Rectum (tissue), 1 donor: ENCODE measurements around a stretch of chr14.

- PRO-cap: bidirectional peak, plus-strand start at chr14:73491767, minus-strand start at chr14:73491639
These were observed 691 bp downstream of the RIOX1 start for GRCh38 chr14:73491255-73491992.

- PRO-cap: no peak
These were observed 559 bp downstream of the ACOT1 start for GRCh38 chr14:73537219-73538185.

DNA sequence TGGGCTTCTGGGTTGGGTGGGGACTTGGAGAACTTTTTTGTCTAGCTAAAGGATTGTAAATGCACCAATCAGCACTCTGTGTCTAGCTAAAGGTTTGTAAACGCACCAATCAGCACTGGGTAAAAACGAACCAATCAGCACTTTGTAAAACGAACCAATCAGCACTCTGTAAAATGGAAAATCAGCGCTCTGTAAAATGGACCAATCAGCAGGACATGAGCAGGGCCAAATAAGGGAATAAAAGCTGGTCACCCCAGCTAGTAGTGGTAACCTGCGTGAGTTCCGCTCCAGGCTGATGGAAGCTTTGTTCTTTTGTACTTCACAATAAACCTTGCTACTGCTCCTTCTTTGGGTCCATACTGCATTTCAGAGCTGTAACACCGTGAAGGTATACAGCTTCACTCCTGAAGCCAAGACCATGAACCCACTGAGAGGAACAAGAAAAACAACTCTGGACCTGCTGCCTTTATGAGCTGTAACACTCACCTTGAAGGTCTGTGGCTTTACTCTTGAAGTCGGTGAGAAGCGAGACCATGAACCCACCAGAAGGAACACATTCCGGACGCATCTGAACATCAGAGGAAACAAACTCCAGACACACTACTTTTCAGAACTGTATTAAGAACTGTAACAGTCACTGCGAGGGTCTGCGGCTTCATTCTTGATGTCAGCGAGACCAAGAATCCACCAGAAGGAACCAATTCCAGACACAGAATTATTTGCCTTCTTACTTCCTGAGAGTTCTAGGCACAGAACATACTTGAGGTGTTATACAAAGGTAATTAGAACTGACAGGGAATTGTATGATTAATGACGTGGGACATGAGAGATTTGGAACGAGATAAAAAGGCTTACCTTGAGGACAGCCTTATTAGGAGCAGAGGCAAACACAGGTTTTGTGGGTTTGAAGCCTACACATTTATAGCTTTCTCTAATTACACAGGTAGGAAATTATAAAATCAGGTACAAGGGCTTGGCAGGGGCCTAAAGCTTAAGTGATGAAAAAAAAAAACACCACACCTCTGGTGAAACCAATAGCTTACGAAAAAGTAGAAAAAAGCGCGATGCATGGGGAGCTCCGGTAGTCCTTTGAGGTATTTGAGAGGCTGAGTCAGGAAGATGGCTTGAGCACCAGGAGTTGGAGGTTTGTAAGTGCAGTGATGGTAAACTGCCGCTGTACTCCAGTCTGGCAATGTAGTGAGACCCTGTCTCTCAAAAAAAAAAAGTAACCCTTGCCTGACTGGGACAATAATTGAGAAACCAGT is 1.2 kb upstream of the ACOT2 start:
- PRO-cap: unidirectional peak, plus-strand start at position 278 of the sequence

GRCh38 chr14:73739173-73739994 is 20.7 kb downstream of the MIDEAS start:
- PRO-cap: no peak

DNA sequence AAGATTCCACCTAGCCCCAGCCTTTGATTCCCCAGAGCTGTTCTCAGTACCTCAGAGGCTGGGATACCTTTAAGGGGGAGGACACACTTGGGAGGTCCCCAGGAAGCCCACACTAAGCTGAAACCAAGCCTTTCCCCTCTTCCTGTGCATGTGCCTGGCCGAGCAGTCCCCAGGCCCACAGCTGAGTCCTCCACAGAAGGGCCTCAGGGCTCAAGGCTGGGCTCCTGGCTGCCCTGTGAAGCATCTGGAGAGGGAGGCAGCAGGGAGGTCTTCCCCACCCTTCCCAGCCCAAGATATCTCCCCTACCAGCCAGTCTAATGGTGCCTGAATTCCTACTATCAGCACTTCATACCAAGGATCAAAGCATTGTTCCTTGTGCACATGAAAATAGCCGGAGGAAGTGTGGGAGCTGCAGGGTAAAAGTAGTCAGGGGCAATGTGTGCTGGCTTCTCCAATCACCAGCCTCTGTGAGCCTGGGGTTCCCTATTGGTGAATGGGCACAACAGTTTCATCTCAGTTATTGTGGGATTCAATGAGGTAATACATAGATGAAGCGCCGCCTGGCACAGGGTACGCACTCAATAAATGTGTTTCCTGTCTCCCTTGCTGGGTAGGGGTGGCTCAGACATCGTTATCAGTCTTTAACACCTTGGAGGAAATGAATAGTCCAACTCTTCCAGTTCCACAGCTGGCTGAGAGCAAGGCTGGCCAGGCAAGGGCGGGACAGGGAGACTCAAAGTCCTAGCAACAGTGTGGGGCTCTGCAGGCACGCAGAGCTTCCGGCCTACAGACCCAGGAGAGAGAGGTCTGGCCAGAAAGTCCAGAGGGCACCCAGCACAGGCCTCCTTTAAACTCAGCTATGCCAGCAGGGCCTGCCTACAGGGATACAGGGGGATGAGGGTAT is 6.9 kb downstream of the MIDEAS start:
- PRO-cap: bidirectional peak, plus-strand start at position 789 of the sequence, minus-strand start at position 583 of the sequence

GRCh38 chr14:73753885-73754816 is 6.0 kb downstream of the MIDEAS start:
- PRO-cap: bidirectional peak, plus-strand start at chr14:73754441, minus-strand start at chr14:73754283

DNA sequence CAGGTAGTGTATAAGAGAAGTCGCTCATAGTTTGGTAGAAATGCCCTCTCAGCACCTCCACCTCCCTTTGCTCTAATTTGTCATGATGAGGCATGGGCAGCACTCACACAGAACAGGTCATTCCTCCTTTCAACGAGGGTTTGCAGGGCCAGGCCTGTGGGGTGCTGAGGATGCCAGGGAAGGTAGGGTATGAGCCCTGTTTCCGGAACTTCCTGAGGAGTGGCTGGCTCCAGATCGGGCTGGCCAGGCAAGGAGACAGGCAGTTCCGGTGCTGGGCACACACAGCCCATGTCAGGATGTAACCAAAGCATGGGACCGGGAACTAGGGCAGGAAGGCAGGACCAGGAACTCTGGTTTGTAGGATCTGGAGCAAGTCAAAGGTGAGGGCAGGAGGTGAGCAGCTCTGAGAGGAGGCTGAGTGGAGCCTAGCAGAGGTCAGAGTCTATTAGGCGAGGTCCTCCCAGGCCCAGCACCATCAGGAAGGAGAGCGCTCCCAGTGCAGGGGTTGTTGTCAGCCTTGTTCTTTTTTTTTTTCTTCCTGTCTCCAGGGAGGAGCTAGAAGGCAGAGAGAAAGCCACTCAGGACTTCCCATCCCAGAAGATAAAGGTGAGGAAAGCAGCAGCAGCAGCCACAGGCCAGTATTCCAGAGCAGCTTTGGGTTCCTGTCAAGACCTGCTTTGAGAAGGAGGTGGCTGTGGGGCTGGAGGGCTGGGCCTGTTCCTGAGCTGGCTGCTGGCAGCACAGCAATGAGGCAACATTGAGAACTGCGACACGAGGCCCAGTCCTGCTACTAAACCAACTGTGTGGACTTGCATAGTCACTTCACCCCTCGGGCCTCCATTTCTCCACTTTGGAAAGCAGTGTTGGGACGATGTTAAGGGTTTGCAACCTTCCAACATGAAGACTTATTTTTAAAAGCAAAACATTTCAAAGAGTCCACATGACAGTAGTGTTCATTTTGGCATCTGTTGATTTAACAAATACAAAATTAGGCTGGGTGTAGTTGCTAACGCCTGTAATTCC is 42.5 kb upstream of the MIDEAS start:
- PRO-cap: bidirectional peak, plus-strand start at position 596 of the sequence, minus-strand start at position 477 of the sequence

- PRO-cap: no peak
These were observed 14.9 kb upstream of the PTGR2 start for GRCh38 chr14:73836560-73837333.

GRCh38 chr14:73920749-73921549 is 28.9 kb downstream of the FAM161B start:
- PRO-cap: no peak

DNA sequence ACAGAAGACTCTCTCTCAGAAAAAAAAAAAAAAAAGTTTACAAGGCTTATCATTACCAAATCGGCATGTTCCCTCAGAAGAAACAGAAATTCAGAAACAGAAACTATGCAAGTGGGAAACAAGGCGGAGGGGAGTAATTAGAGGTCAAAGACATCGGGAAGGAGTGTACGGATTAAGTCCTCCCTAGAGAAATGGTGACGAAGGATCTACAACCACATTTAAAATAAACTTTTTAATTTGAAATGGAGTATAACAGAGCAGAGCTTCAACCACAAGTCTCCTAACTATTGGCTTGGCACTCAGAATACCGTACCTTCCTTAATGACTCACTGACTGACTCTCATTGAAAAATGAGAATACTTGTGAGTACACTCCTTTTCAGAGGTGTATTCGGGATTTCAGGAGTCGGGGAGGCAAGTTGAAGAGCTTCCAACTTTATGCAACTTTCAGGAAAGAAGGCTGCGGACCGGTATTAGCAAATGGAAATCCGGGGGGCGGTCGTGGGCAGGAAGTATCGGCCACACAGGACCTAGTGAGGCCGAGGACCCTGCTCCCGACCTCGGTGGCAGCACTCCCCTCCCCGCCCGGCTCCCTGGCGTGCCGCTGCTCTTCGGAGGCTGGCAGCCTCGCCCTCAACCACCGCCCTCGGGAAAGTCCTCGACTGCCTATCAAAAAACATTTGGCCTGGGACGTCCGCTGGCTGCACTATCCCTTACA is 769 bp downstream of the ENTPD5 start:
- PRO-cap: unidirectional peak, plus-strand start at position 147 of the sequence; unidirectional peak, plus-strand start at position 186 of the sequence; unidirectional peak, plus-strand start at position 235 of the sequence; bidirectional peak, plus-strand start at position 343 of the sequence, minus-strand start at position 282 of the sequence; bidirectional peak, plus-strand start at position 678 of the sequence, minus-strand start at position 594 of the sequence

DNA sequence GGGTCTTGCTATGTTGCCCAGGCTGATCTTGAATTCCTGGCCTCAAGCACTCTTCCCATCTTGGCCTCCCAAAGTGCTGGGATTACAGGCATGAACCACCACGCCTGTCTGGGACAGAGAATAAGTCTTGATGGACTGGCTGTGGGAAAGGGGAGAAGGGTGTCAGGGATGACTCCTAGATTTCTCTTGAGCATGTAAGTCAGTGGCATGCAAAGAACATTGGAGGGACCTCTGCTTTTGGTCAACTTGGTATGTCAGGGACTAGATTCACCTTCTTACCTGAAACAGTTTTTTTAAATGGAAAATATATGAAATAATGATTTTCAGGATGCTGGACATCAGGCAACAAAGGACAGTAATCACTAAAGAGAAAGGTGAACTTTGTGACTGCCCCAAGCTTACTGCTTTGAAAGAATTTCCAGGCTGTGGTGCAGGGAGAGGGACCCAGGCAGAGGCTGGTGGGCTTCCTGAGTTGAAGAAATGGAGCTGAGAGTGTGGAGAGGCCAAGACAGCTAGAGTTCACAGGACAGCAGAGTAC is 43.1 kb downstream of the LIN52 start:
- PRO-cap: no peak

- PRO-cap: no peak
These were observed 21.6 kb upstream of the VSX2 start for GRCh38 chr14:74217636-74218109.

- PRO-cap: no peak
These were observed 1.6 kb downstream of the VRTN start for GRCh38 chr14:74349741-74350429.

GRCh38 chr14:74493905-74494552 is 464 bp downstream of the ISCA2 start:
- PRO-cap: bidirectional peak, plus-strand start at chr14:74494145, minus-strand start at chr14:74494110

GRCh38 chr14:74592561-74593354 is 19.3 kb downstream of the LTBP2 start:
- PRO-cap: no peak

- PRO-cap: no peak
These were observed 7.8 kb upstream of the LTBP2 start for GRCh38 chr14:74619706-74620419.

DNA sequence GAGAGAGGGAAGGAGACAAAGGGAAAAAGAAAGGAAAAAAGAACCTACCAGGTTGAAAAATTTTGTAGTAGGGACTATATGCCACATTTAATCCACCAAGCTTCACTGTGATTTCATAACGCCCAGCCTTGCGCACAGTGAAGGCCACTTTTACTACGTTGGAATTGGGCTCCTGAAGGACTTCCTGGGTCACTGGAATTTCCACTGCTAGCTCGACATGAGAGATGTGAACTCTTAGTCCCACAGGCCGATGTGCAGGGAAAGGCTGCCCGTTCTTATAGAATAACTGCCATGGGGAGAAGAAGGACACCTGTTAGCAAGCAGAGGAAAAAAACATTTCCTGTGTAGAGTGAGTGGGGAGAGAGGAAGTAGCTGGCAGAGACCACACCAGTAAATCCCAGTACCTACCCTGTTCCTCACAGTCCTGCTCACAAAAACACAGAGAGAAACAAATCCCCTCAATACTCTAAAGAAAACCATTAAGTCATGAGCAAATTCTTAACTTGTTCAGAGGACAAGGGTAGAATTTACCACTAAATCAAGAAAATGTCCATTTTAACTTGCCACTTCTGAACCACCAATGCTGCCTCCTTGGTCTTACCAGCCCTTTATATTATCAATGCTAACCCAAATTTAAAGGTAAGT is 29.5 kb downstream of the AREL1 start:
- PRO-cap: no peak

DNA sequence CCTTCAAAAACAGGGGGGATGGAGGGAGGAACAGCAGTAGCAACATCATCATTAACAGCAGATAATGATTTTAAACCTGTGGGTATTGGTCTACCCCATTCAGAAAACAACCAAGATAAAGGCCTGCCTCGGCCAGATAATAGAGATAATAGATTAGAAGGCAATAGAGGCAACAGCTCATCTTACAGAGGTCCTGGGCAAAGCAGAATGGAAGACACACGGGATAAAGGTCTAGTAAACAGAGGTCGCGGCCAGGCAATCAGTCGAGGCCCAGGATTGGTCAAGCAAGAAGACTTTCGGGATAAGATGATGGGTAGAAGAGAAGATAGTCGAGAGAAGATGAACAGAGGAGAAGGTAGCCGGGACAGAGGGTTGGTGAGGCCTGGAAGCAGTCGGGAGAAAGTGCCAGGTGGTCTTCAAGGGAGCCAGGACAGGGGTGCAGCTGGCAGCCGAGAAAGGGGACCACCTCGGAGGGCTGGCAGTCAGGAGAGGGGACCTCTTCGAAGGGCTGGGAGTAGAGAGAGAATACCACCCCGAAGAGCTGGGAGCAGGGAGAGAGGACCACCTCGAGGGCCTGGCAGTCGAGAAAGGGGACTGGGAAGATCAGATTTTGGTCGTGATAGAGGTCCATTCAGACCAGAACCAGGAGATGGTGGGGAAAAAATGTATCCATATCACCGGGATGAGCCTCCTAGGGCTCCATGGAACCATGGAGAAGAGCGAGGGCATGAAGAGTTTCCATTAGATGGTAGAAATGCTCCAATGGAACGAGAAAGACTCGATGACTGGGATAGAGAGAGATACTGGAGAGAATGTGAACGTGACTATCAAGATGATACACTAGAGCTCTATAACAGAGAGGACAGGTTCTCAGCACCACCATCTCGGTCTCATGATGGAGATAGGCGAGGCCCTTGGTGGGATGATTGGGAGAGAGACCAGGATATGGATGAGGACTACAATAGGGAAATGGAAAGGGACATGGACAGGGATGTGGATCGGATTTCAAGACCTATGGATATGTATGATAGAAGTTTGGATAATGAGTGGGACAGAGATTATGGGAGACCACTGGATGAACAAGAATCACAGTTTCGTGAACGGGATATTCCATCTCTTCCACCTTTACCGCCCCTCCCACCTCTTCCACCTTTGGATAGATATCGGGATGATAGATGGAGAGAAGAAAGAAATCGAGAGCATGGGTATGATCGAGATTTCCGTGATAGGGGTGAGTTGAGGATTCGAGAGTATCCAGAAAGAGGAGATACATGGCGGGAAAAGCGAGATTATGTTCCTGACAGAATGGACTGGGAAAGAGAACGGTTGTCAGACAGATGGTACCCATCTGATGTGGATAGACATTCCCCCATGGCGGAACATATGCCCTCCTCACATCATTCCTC is 35.6 kb downstream of the YLPM1 start:
- PRO-cap: no peak

- PRO-cap: bidirectional peak, plus-strand start at chr14:74882304, minus-strand start at chr14:74882303; bidirectional peak, plus-strand start at chr14:74882650, minus-strand start at chr14:74882357
These were observed 593 bp downstream of the DLST start for GRCh38 chr14:74882076-74882941.

GRCh38 chr14:75006594-75007218 is 4.0 kb downstream of the EIF2B2 start:
- PRO-cap: no peak